Measurements from ENCODE around the genes CLTB and GRK6.

DNA sequence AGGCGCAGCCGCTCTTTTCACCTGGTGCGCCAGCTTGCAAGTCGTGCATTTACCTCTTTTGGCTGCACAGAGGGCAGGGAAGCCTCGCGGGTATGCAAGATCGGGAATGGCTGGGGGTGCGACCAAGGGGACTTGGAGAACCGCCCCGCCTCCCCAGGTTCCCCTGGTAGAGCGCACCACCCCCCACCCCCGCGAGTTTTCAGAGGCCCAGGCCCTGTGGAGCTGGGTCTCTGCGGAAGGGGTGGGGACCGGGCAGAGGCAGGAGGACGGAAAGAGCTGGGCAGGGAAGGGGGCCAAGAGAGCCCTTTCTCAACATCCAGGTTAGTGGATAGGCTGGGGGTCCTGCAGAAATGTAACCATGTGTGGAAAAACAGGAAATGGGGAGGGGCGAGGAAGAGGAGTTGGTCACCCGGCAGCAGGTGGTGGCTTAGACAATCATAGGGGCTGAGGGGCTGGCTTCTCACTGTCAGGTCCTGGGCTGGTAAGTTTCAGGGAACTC lies 104.6 kb upstream of the SIMC1 start:
- PRO-cap = no peak
- RAMPAGE, long total RNA = no peak

- PRO-cap = no peak
- RAMPAGE, long total RNA = no peak
Observed at GRCh38 chr5:176181260-176181850, 56.9 kb upstream of the SIMC1 start.

GRCh38 chr5:176366203-176366628 lies 929 bp downstream of the ARL10 start:
- PRO-cap = no peak
- RAMPAGE, long total RNA = no peak

GRCh38 chr5:176416056-176416903 lies at the start of gene CLTB:
TSS of gene CLTB (minus strand) at chr5:176416539.
- PRO-cap = bidirectional peak, plus-strand start at chr5:176416764, minus-strand start at chr5:176416539
- RAMPAGE, long total RNA = no peak

DNA sequence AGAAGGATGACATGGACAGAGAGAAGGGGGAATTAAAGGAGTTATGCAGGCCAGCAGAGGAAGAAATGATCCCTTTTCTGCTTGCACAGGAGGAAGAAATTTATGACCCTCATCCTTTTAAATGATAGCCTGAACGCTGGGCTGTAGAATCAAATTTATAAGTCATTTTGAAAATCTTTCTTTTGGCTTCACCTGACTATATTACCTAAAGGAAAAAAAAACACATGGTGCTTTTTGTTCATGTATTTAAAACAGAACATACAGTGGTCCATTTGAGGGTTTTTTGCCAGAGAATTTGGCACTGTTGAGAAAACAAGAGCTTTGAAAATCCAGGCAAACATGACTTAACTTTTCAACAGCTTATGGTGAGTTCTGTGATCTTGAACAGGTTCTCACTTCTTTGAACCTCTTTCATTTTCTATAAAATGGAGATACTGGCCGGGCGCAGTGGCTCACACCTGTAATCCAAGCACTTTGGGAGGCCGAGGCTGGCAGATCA lies 5.2 kb downstream of the FAF2 start:
- PRO-cap = no peak
- RAMPAGE, long total RNA = no peak

DNA sequence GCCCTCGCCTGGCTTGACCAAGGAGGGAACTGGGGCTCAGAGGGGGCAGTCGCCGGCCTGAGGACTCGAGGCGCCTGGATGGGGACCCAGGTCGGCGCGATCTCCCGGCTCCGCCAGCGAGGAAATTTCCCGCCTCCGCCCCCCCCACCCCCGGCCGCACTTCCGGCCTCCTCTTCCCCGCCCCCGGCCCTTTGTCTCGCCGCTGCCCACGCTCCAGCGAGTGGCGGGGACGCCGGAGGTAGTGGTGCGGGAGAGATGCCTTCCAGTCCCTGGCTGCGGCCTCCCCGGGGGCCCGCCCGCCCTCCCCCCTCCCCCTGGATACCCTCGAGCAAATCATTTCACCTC lies 454 bp upstream of the GPRIN1 start:
- PRO-cap = no peak
- RAMPAGE, long total RNA = no peak

- PRO-cap = no peak
- RAMPAGE, long total RNA = no peak
Observed at GRCh38 chr5:176817848-176818820, 7.8 kb downstream of the UNC5A start.

DNA sequence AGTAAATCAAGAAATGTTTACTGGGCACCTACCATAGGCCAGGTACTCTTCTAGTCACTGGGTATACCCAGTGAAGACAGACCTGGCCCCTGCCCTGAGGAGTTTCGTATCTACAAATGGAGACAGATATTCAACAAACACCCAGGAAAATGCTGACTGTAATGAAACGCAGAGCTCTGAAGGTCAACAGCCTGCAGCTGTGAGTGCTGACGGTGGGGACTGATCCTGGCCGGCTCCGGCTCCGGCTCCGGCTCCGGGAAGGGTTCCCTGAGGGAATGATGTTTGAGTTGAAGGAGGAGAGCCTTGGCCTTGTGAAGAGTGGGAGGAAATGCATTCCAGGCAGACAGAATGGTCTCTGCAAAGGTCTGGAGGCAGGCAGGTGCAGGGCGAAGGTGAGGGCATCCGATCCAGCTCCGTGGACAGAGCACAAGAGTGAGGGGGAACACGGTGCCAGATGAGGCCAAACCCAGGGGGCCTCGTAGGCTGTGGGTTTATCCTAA lies 23.1 kb downstream of the FGFR4 start:
- PRO-cap = no peak
- RAMPAGE, long total RNA = no peak

DNA sequence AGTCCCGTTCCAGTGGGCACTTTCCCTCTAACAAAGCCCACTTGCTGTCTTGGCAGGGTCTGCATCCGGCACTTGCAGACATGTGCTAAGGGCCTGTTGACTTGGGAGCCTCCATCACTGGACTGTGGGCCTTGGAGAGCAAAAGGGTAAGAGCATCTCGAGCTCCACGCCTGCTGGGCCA lies 2.3 kb upstream of the NSD1 start:
- PRO-cap = no peak
- RAMPAGE, long total RNA = no peak

DNA sequence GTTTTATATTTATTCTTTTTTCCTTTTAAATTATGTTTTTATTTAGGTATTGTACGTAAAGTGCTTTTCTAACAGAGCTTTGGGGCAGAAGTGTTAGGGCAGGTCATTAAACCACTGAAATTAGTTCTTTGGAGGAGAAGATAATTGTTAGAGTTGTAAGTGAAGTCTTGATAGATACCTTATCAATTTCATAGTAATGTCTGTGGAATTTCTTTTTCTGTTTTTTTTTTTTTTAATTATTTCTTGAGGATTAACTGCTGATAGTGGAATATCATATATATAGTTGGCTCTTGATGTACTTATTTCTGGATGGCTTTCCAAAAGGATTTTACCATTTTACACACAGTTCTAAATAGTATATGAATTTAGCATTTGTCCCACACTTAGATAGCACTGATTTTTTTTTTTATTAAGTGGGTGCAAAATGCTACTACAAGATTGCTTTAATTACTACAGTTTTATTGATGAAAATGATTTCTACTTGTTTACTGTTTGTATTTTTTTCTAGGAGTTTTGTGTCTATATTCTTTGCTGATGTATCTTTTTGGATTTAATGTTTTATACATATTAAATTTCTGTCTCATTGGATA lies 19.5 kb downstream of the NSD1 start:
- PRO-cap = no peak
- RAMPAGE, long total RNA = no peak

- PRO-cap = no peak
- RAMPAGE, long total RNA = no peak
Observed at GRCh38 chr5:177301765-177302324, 1.7 kb downstream of the RAB24 start.

DNA sequence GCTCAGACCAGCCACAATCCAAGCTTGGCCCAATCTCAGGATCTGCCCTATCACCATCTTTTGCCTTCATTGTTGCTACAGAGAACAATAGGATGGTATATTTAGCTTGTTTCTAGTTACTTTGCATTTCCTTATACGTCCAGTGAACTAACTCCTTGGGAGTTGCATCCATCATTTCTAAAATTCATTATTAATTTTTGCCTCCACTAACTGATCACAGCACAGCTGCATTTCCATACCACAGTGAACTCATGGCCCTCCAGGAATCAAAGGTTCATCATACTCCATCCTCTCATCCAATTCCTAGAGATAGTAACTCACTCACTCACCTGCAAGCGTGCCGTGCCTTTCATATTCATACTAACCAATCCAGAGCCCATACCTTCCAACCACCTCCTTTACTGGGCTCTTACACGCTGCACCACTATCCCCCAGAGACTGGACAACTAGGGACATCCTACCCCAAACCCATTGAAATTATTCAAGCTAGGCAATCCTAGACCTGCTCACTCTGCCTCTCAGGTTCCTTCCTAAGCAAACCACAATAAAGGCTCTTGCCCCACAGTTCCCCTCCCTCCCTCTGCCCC lies 7.9 kb upstream of the MXD3 start:
- PRO-cap = no peak
- RAMPAGE, long total RNA = no peak

DNA sequence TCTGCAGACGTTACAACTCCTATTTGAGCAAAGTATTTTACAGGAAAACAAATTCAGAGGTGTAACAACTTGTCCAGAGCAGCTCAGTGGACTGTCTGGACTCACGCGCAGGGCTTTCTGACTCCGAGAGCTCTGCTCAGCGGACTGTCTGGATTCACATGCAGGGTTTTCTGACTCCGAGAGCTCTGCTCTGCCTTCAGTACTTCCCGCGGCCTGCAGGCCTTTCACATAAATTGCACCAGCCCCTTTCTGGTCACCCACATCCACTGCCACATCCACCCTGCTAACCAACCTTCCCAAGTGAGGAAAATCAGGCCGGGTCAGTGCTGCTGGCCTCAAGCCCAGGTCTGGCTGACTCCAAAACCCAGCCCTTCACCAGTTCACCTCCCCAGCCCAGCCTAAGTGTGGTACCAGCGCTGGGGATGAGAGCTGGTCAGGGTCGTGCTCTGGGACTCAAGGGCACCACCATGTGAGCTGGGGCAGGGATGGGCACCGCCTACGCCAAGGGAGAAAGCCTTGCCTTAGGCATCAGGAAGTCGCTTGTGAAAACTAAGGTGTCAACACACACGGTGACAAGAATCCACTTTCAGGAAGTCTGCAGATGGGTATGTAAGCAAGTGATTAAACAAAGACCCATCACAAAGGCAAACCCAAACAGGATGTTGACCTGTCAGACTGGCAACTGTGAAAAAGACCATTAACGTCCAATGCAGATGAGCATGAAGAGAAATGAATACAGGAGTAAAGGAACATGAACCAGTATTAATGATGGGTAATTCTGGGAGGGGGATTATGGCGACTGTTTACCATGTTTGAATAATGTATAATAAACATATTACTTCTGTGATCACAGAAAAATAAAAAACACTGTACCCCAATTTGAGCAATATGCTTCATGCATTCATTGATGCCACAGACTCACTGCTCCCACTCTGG lies 12.2 kb downstream of the LMAN2 start:
- PRO-cap = no peak
- RAMPAGE, long total RNA = no peak

GRCh38 chr5:177354205-177354640 lies 2.8 kb upstream of the LMAN2 start:
- PRO-cap = no peak
- RAMPAGE, long total RNA = no peak

- PRO-cap = no peak
- RAMPAGE, long total RNA = no peak
Observed at GRCh38 chr5:177402386-177403271, 2.2 kb upstream of the PFN3 start.

DNA sequence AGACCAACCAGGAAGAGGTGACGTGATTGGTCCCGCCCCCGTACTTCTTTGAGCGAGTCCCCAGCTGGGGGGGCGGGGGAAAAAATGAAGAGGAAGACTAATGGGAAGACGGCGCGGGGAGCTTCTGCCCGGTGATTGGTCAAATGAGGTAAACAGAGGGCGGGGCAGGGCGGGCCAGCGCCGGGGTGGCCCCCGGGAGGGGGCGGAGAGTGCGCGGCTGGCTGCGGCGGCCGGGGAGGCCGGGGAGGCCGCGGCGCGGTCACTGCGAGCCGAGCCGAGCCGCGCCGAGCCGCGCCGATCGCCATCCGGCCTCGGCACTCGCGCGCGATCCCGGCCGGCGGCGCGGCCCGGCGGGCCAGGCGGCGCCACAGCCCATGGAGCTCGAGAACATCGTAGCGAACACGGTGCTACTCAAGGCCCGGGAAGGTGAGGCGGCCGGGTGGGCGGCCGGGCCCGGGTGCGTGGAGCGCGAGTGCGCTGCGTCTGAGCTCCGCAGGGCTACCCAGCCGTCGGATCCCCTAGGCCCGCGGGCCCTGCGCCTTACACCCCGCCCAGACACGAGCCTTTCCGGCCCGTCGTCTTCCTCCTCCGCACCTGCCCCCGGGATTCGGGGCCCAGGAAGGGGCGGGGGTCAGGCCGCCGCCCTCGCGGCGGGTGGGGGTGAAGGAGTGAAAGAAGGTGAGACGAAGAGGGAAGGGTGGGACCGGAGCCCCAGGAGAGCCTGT lies at the start of gene GRK6:
Gene GRK6 (plus strand): TSS at position 205 of the 725 bp plus-strand sequence.
- PRO-cap = bidirectional peak, plus-strand start at position 205 of the sequence, minus-strand start outside the sequence; bidirectional peak, plus-strand start at position 672 of the sequence, minus-strand start at position 515 of the sequence
- RAMPAGE, long total RNA = no peak

- PRO-cap = bidirectional peak, plus-strand start at chr5:177430961, minus-strand start at chr5:177430658; bidirectional peak, plus-strand start at chr5:177431119, minus-strand start at chr5:177430972
- RAMPAGE, long total RNA = no peak
Observed at GRCh38 chr5:177430147-177431300, 4.0 kb downstream of the GRK6 start.

DNA sequence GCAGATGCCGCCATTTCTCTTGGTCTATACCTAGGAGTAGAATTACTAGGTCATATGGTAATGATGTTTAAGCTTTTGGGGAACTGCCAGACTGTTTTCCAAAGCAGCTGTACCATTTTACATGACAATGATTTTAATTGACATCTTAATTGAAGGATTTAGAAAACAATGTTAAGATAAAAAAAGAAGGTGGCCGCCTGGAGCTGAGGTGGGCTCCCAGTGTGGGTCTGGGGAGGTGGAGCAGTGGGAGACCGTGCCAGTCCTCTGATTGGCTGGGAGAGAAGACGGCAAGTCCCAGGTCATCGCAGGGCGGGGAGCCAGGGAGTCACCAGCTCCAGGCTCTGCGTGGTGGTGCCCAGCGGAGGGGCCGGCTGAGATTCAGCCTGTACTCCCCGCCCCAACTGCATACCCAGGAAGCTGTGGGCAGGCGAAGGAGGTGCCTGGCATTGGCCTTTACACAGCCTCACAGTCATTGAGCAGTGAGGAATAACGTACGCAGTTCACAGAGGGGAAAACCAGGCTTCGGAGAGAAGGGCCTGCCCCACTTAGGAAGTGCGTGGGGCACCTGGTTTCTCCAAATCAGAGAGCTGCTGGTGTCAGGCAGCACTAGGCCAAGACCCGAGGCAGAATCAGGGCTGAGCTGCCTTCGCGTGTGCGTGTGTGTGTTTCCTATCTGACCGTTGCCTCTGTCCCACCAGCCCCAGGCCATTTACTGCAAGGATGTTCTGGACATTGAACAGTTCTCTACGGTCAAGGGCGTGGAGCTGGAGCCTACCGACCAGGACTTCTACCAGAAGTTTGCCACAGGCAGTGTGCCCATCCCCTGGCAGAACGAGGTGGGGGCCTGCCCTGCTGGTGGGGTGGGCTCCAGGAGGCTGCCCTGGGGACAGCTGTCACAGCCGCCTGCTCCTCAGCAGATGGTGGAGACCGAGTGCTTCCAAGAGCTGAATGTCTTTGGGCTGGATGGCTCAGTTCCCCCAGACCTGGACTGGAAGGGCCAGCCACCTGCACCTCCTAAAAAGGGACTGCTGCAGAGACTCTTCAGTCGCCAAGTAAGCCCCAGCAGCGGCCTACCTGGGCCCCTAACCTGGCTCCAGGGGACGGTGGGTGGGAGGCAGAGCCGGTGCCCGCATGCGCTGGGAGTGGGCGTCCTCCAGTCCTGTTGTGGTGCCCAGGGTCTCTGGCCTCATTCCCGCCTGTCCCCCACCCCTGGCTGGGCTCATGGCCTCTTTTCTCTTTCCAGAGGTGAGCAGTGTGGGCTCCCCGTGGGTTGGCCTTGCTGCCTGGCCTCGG lies 6.2 kb upstream of the PRR7 start:
- PRO-cap = no peak
- RAMPAGE, long total RNA = no peak

DNA sequence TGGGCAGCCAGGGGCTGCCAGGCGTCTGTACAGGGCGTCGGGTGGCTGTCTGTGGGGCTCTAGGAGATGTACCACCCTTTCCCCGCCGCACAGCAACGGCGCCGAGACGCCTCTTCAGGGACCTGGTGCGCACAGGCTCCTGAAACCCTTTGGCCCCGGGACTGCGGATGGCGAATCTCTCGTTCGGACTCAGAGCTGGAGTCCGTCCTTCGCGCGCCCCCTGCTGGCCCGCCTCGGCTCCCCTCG lies 7.7 kb downstream of the PRR7 start:
- PRO-cap = bidirectional peak, plus-strand start outside the sequence, minus-strand start at position 151 of the sequence
- RAMPAGE, long total RNA = no peak

DNA sequence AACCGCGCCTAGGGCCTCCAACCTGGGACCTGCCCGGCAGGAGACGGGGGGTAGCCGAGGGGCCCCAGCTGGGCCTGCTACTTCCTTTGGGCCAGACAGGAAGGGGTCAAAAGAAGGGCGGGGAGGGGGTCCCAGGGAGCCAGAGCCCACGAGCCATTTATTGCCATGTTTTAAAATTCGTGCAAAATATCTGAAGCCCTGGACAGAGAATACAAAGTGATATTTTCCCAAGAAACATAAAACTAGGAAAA lies 10.1 kb downstream of the PRR7 start:
- PRO-cap = no peak
- RAMPAGE, long total RNA = no peak

Data from OCI-LY7 (cell line).